Renal cortical epithelial cell (primary cell): ENCODE measurements around a stretch of chr5.

DNA sequence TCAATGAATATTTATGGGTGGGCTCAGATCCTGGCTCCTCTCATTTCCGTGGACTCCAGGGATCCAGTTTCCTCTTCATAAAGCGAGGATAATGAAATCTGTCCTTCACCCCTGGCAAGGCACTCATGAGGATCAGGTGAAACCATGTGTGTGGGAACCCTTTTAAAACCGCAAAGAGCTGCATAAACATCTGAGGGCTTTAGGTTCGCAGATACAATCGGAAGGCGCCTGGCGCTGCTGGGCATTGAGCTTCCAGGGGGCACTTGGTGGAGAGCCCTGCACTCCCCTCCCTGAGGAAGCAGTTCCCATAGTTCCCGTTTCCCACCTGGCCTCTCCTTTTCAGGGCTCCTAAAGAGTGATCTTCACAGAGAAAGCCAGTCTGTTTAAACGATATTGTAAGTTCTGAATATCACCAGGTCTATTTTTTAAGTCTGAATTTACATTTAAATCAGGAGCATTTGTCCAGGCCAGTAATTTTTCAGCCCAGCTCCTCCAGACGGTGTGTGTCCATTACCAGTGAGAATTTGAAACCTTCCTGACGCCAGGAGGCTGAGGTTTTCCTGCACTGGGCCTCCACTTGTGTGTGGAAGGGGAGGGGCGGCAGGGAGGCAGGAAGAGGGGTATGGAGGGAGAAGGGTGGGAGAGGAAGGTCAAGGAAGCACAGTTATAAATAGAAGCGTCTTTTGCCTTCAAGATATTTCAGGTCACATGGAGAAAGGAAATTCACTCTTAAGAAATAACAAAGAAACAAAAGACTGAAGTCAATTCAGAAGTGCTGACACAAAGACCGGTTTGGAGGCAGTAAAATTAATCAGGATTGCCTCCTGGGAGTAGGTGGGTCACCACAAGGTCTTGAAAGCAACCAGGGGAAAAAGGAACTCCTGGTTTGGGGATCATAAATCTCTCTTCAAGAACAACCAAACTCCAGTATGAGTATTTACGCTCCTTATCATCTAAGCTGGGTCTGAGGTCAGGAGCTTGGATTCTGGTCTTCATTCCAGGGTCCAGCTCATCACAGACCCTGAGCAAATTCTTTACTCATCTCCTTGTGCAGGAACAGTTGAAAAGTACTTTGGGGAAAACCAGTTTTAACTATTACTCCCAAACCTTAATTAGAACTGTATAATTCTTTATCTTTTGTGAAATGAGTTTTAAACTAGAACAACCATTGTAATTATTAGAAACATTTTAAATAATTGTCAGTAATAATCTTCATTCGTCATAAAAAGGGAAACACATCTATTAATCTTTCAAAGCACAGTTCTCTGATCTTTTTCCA lies 14.3 kb upstream of the MGAT1 start:
- RRBS, result no CpG with 5 or more reads among the region's 16 CpGs

- RRBS, result no CpG with 5 or more reads among the region's 5 CpGs
Observed at GRCh38 chr5:180821718-180822105, 19.1 kb upstream of the MGAT1 start.

DNA sequence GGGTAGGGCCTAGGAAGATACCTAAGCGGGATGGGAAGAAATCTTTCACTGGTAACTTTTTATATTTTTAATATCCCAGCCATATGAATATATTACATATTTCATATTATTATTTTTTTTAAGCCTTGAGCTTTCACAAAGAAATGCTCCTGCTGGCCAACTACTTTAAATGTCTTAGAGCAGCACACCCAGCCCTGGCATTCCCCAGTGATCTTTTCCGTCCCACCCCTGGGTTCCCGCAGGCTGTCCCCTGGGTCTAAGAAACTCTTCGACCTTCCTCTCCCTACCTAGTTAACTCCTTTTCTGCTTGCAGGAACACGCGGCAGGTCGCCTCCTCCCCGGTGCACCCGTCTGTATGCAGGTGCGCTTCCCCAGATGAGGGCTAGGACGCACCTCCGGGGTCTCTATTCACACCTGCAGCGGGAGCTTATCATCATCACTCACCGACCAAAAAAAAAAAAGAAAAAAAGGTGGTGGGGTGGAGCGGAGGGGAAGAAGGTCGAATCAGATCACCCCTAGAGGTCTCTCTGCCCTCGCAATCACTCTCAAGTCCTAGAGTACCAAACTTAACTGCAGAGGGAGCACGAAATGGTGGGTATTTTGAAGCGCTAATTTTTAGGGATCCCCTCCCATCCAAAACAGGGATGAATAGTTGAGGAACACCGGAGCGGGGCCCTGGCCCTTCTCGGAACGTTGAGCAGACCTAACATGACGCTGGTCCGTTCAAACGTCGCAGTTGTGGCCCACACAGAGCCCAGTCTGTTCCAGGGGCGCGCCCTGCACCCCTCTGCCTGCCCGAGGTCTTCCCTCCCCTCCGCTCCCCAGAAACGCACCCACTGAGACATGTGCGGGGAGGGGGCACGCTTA lies 602 bp downstream of the ZFP62 start:
- RRBS, result 2% methylated on average over 5 of the region's 34 CpGs

GRCh38 chr5:180873507-180874184 lies 12.6 kb upstream of the ZFP62 start:
- RRBS, result no CpG with 5 or more reads among the region's 11 CpGs

- RRBS, result no CpG with 5 or more reads among the region's 9 CpGs
Observed at GRCh38 chr5:180885767-180886445, 13.1 kb upstream of the BTNL8 start.

- RRBS, result no CpG with 5 or more reads among the region's 8 CpGs
Observed at GRCh38 chr5:180909472-180909979, 10.6 kb downstream of the BTNL8 start.

DNA sequence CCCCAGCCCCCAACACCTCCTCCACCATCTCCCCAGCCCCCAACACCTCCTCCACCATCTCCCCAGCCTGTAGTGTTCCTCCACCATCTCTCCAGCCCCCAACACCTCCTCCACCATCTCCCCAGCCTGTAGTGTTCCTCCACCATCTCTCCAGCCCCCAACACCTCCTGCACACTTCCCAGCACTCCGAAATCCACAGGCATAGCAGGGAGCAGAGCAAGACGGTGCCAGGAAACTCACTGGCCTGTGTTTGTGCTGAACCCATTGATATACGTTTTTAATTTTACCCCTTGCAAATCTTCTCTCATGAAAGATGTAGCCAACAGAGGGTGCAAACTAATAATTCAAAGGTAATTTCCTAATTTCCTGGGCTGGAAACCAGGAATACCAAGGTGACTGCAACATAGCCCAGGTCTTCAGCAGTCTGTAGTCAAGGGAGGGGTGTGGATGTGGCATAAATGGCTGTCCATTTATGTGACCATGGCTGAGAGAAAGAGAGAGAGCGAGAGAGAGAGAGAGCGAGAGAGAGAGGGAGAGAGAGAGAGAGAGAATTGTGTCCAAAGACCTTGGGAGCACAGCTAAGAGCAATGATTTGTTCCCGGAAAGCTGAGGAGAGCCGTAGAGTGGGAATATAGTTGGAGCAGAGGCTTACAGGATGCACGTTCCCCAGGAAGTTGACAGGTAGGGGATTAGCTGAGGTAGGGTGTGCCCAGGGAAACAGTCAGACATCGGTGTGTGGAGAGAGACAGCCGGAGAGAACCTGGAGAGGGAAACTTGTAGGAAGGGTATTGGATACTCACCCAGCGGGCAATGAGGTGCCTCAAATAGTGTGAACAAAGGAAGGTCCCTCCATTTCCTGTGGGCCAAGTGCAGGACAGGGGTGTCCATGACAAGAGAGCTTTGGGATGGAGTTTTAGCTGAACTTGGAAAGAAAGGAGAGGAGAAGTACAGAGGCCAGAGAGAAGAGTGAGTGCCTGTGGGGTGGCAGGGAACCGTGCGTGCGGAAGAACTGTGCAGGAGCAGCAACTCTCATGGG lies 6.4 kb downstream of the BTNL9 start:
- RRBS, result no CpG with 5 or more reads among the region's 14 CpGs

DNA sequence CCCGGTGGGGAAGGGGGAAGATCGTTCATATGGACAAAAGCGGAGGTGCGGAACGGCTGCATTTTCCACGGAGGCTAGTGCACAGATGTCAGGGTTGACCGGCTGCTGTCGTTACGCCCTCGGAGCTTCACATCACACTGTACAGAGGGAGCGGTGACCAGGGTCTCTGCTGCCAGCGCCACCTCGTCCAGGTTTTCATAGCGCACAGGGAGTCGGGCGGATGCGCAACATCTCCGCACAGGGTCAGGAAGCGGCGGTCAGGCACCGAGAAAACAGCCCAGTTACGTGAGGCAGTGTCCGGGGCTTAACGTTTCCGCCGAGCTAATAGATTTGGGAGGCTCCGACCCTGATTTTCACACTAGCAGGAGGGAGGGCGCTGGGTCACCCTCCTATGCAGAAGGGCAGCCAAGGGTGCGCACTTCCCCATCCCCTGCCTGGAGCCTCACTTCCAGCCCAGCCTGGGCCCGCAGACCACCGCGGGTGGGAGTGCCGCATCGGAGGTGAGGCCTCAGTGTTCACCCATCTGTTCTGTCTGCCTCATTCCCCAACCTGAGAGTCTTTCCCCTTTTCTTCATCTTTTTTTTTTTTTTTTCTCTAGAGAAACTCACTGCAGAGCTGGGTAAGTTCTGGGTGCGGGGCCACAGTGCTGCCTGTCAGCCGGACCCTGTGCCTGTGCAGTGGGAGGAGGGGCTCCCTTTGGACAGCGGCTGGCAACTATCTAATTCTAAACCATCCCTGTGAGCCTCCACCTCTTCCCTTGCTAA lies 13.8 kb downstream of the BTNL9 start:
- RRBS, result 2% methylated on average over 4 of the region's 37 CpGs

GRCh38 chr5:181066278-181066559 lies 26.2 kb downstream of the BTNL9 start:
- RRBS, result no CpG with 5 or more reads among the region's 7 CpGs

- RRBS, result under 1% methylated on average over 4 of the region's 66 CpGs
Observed at GRCh38 chr5:181221786-181222915, 930 bp upstream of the TRIM41 start.

DNA sequence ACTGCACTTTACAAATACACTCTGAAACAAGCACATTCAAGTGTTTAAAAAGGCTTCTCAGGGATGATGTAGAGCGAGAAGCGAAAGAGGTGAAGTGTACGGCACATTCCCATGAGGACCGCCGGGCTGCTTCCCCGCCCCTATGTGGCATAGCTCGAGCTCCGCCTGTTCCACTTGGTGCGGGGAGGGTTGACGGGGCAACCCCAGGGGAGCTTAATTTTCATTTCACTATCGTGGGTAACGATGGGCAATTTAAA lies 288 bp upstream of the RACK1 start:
- RRBS, result no CpG with 5 or more reads among the region's 12 CpGs